Umbilical cord (tissue), 2 donors: ENCODE results near the genes FKBP7, ZNF385B and DNAJC10.

GRCh38 chr2:178478167-178478772, at the start of gene FKBP7:
FKBP7 (minus strand) TSS chr2:178478600.
- RAMPAGE, long total RNA: start-site peak on the minus strand at chr2:178478363-178478613, 1,121 and 655 reads in 2 replicates

DNA sequence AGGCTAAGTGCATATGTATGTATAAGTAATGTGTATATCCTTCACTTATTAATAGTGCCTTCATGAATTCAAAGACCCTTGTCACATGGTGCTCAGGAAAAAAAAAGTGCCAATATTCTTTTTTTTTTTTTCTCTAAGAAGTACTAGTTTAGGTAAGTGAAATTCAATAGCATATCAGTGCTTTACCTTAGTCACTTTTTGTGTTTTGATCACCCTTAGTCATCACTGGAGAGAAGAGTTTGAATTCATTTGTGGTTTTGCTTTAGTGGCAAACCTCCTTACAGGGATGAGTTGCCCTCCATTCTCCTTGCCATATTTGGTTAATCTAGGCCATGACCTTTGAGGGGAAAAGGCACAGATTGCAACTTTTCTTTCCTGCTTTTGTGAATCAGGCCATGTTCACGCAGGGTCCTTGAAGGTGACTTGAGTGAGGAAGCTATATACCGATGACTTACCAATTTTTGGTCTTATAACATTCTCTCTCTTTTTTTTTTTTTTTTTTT, 34.4 kb downstream of the PLEKHA3 start:
- RAMPAGE, long total RNA: no peak

DNA sequence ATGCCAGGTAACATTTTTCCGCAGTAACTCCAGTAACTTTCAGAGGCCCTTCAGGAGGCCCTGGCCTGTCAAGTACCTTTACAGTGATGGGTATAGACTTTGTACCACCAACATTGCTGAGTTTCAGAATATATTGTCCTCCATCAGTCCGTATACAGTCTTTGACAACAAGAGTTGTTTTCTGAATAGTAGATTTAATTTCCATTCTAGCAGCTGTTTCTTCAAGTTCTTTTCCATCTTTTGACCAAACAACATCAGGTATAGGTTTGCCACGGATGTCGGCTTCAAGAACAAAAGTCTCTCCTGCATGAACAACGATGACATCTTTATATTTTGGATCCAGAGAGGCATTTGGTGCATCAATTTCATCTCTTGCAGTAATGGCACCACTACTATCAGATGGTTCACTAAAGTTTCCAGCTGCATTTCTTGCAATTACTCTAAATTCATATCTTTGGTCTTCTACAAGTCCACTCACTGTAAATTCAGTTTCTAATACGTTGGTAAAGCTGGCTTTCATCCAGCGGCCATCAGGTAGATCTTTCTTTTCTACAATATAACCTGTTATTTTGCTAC, 83.8 kb downstream of the PLEKHA3 start:
- RAMPAGE, long total RNA: no peak

GRCh38 chr2:178635271-178635773, 155.1 kb downstream of the PLEKHA3 start:
- RAMPAGE, long total RNA: no peak

DNA sequence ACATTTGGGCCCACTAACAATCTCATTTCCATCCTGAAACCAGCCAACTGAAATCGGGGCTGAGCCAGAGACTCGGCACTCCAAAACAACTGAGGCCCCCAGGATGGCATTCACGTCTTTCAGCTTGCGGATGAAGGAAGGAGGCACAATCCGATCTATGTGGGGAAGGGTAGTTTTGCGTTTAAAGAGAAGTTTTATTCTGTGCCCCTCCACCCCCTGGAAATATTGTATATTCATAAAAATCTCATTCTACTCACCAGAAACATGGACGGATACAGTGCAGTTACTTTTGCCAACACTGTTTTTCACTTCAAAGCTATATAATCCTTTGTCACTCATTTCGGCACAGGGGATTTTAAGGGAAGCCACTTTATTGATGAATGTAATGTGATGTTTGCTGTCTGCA, 87.9 kb downstream of the TTN start:
- RAMPAGE, long total RNA: no peak

DNA sequence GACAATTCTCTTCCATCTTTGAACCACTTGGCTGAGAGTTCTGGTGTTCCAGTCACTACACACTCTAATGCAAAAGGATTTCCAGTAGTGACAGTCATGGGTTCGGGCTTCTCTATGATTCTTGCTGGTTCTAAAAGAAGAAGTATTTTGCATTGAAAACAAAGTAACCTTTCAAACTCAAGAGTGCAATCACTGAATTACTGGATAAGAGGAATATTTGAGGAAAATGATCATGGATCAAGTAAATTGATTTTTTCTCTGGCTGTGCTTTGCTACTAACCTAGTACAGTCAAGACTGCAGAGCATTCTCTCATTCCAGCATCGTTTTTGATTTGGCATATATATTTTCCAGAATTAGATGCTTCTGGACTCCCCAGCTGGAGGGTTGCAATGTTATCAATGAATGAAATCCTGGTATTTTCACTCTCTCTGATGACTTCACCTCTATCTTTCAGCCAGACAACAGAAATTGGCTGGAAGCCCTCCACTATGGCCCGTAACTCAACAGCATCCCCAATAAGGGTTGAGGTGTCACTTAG, 87.5 kb downstream of the TTN start:
- RAMPAGE, long total RNA: no peak

GRCh38 chr2:178799445-178799877, 7.8 kb downstream of the TTN start:
- RAMPAGE, long total RNA: no peak

GRCh38 chr2:178800407-178800899, 6.8 kb downstream of the TTN start:
- RAMPAGE, long total RNA: no peak

- RAMPAGE, long total RNA: no peak
Measured at GRCh38 chr2:179227672-179228256, 36.9 kb downstream of the SESTD1 start.

- RAMPAGE, long total RNA: no peak
Measured at GRCh38 chr2:179860719-179861725, at the start of gene ZNF385B. ZNF385B (minus strand) TSS chr2:179861612.

DNA sequence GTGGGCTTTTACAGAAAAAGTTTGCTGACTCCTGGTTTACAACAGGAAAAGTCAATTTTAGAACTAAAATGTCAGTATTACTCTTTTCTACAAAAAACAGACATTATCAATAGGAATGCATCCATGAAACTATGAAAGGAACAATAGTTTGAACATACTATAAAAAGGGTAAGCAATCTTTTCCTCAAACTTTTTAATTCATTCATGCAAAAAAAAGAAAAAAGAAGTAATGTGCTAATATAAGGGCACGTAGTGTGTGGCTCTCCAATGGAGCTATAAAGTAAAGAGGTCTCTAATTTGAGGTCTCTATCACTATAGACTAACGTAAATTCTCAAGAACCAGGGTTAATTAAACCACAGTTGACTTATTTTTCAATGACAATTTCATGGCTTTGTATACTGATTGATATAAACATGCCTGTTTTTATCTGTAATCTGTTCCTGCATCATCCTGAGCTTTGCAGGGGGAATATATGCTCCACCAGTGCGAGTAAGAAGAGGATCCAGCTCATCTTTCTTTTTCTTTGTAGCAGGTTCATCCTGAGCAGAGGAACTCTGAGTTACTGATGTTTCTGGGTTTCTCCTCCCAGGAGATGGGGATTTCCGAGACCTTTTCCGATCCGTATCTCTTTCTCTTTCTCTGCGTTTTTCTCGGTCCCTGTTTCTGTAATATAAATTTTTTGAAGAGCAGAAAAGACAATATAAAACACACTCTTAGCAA, 25.6 kb downstream of the CWC22 start:
- RAMPAGE, long total RNA: no peak

GRCh38 chr2:181124517-181124935, 144.1 kb downstream of the UBE2E3 start:
- RAMPAGE, long total RNA: no peak

GRCh38 chr2:181165234-181165831, 184.9 kb downstream of the UBE2E3 start:
- RAMPAGE, long total RNA: no peak

DNA sequence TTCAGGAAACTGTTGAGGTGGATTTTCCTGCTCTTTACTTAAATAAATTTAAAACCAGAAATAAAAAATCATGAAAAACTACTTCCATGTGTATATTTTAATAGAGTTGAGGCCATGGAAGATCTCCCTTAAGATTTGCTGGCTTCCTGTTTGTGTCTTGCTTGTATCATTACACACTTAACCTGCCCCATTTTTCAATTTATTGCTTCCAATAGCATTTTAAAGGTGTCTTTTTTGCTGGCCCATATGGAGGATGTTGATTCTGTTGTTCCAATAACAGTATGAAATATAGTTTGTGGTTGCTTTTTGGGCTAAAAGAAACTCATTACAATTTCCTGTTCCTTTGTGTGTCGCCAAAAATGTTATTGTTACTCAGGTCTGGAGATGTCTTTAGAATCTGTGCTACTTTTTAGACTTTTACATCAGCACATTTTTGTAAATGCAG, 234.0 kb upstream of the ITGA4 start:
- RAMPAGE, long total RNA: no peak

DNA sequence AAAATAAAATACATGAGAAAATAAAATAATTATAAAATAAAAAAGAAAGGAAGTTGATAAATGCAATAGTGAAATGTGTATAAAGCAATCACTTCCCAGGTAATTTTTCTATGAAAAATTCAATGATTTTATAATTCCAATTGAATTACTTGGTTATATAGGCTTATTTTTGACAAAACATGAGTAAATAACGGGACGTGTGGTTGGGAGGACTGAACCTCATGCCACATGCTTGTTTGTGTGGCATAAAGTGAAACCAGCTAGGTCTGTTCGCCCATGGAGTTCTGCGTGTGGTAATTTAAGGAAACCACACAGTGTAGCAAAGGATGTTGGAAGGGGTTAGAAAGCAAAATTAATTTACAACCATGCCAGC, 156.7 kb upstream of the ITGA4 start:
- RAMPAGE, long total RNA: no peak

- RAMPAGE, long total RNA: no peak
Measured at GRCh38 chr2:181460844-181461441, 3.8 kb downstream of the ITGA4 start.

DNA sequence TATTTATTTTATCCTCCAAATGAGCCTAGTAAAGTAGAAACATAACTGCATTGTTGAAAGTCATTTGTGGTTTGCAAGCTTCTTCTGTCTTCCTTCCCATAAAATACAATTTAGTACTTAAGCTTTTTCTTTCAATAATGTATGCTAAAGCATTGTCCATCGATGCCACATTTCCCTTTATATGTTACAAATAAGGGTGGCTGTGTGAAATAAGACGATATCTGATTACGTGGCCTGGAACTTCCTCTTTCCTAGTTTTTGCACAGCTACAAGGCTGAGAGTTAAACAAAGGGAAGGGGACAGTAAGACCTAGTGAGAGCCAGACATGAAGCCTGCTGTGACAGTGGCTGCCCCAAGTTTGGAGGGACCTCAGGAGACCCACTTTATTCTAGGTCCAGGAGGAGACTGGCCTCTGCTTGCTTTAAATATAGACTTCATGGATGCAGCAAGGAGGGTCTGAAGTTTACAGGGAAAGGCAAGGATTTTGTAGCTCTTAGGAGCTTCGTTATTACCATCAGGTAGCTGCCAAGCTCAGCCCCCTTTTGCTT, 85.8 kb upstream of the ITPRID2 start:
- RAMPAGE, long total RNA: no peak

- RAMPAGE, long total RNA: no peak
Measured at GRCh38 chr2:181910089-181910854, 18.7 kb downstream of the ITPRID2 start.

GRCh38 chr2:182584249-182584534, 131.9 kb upstream of the DNAJC10 start:
- RAMPAGE, long total RNA: no peak

DNA sequence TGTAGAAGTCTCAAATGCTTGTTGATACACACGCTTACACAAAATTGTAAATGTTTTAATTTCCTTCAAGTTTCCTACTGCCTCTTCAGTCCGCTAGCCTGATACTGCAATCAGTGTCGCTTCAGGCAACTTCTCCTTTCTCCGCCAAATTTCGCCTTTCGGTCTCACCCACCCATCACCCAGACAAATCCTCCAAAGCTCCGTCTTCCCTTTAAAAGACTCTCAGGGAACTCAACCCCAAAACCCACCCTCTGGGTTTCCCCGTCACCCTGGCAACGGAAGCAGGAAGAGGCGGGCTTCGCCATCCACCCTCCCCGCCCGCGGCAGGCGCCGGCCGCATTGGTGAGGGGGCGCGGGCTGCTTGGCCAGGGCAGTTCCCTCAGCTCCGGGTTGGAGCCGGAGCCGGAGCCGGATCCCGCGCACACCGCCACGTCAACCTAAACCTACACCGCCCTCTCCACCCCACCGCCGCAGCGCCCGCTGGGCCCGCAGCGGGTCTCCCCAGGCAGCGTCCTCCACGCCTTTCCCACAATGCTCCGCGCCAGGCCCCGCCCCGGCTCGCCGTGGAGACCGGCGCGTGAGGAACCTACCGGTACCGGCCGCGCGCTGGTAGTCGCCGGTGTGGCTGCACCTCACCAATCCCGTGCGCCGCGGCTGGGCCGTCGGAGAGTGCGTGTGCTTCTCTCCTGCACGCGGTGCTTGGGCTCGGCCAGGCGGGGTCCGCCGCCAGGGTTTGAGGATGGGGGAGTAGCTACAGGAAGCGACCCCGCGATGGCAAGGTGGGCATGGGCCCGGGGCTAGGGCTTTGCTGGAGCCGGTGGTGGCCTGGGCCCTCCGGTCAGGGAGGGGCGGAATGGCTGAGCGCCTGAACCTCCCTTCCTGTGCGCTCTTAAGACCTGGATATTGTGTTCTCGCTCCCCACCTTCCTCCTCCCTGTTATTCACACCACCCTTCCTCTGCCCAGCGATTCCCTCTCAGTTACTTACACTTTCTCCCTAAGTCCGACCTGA, at the start of gene DNAJC10:
Gene DNAJC10 (plus strand): TSS at position 553 of the 1,010 bp plus-strand sequence.
- RAMPAGE, long total RNA: start-site peak on the plus strand centred at position 571 of the sequence, 43 bp wide, 472 and 293 reads in 2 replicates